Tibial nerve (tissue), 3 donors: ENCODE measurements around the genes NOL9, ERRFI1 and SLC45A1.

- PRO-cap, result no peak
- RAMPAGE, long total RNA, 3 experiments, result no peak in any of the 3 experiments
These were observed 30.3 kb downstream of the NOL9 start for GRCh38 chr1:6523679-6524798.

DNA sequence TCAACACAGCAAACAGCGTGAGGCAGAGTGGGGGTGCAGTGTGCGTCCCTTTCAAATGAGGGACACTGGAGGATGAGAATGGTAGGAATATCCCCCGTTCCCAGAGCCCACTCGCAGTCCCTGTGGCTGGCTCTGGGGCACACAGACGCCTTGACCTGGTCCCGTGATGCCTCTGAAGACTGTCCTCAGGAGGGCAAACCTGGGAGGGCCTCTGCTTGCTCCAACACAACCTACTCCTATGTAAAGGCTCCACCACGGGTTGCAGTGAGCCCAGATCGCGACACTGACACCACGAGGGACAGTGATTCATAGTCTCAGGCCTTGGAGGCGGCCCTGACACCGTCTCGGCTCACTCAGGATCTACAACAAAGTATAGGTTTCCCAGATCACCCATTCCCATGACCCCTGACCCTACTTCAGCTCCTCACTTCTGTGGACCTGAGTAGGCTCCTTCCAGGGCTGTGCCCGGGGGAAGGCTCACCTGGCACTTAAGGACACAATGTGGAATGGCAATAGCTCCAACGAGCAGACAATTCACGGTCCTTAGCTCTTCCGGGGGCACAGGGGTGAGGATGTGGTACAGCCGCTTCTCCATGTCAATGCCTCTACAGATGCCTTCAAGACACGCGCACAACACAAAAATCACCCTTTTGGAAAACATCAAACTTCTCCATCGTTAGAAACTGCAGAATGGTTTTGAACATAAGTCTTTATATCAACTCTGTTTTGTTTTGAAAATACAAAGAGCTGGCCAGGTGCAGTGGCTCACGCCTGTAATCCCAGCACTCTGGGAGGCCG lies 27.9 kb downstream of the NOL9 start:
- PRO-cap, result no peak
- RAMPAGE, long total RNA, 3 experiments, result no peak in any of the 3 experiments

DNA sequence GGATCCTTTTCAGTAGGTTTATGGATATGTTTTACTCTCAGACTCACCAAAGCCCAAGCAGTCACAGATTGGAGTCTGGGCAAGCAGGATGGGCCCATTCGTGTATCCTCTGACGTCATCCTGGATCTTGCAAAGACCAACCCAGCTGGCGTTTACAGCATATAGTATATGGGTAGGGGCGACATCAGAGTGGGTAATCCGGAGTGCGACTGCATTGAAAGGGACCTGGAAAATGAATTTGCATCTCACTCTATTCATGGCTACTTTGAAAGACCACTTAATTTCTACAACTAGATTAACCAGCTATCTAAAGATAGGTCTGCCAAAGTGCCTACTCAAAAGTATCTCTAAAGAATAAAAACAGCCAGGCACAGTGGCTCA lies 25.4 kb downstream of the NOL9 start:
- PRO-cap, result no peak
- RAMPAGE, long total RNA, 3 experiments, result no peak in any of the 3 experiments

DNA sequence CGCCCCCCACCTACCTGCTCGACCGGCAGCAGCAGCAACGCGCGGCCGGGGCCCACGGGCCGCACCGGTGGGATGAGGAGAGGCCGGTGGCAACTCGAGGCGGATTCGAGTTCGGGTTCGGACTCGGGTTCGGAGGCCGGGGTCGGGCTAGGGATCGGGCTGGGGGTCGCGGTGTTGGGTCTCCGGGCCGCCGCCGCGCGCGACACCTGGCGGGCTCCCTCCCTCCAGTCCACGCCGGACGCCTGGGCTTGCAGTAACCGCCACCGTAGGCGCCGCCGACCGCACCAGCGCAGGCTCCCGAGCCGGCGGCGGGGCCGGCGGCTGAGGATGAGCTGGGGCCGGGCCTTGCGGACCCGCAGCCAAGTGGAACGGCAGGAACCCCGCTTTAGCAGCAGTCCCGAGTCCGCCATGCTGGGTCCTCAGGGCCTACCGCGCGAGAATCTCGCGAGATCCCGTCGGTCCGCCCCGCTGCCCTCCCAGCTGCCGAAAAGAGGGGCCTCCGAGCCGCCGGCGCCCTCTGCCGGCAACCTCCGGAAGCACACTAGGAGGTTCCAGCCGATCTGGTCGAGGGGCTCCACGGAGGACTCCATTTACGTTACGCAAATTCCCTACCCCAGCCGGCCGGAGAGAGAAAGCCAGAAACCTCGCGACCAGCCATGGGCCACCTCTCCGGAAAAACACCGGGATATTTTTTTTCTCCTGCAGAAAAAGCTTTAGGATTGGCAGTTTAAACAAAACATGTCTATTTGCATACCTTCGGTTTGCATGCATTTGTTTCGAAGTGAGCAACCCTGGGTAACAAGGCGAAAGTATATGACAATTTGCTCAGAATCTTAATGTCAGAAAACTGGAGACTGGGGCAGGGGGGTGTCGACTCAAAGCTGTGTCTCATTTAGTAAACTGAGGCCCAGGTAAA lies at the start of gene NOL9:
NOL9 (minus strand) TSS at position 421 of the 916 bp plus-strand sequence.
- PRO-cap, result bidirectional peak, plus-strand start at position 544 of the sequence, minus-strand start at position 421 of the sequence
- RAMPAGE, long total RNA, 3 experiments, result no peak in any of the 3 experiments

DNA sequence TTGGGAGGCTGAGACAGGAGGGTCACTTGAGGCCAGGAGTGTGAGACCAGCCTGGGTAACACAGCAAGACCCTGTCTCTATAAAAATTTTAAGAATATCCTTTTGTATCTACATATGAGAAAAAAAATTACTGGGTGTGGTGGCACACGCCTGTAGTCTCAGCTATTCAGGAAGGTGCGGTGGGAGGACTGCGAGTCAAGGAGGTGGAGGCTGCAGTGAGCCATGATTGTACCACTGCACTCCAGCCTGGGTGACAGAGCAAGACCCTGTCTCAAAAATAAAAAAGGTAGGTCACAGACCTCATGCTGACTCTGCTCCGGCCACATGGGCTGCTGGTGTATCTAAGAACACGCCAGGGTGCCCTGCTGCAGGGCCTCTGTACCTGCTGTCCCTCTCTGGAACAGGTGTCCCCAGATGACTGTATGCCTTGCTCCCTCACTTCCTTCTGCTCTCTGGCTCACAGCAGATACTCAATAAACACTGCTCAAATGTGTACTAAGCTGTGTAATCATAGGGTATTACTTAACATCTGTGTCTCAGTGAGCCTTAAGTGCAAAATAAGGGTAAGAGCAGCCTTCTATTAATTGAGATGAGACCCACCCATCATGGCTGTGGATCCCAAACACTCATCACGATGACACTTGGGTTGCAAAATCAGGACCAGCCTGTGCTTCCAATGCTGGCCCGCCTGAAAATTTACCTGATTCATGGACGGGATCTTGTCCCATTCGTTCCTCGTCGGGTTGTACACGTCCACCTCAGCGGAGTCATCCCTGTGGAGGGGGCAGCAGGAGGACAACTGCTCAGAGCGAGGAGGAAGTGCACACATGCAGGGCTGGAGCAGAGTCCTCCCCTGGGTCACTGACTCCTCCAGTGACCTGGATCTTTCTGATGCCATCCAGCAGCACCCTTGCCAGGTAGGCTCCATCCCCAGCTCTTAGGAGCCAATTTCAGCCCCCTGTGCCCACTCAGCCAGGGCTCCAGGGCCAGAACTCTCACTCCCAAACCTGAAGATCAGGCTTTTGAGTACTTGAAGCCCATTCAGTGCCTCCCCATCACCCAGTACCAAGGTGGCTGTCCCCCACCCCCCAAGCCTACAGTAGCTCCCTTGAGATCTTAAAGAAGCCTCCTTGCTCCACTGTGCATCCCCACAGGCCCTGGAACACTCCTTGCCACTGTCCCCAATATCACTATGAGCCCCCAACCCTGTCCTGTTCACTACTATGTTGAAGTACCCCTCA lies 7.5 kb downstream of the KLHL21 start:
- PRO-cap, result no peak
- RAMPAGE, long total RNA, 3 experiments, result no peak in any of the 3 experiments

DNA sequence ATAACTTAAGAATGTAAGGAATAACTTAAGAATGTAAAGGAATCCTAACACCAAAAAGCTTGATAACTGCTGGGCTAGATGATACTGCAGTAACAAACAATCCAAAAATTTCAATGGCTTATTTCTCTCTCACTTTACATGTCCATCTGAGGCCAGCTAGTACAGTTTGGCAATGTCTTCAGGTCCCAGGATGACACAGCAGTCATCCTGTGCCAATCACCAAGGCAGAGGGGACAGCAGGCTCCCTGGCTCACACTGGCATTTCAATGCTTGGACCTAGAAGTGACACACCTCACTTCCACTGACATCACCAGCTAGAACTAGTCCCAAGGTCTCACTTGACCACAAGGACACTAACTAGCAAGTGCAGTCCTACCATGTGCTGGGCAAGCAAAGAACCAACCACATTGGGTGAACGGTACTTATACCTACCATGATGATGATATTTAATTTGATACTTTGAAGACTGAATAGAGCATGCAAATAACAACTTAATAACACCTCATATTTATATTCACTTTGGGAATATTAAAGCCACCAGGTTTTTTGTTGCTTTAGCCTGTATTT lies 15.2 kb downstream of the DNAJC11 start:
- PRO-cap, result no peak
- RAMPAGE, long total RNA, 3 experiments, result no peak in any of the 3 experiments

GRCh38 chr1:6785959-6786741 lies 896 bp downstream of the CAMTA1 start:
- PRO-cap, result no peak
- RAMPAGE, long total RNA, 3 experiments, result no peak in any of the 3 experiments

GRCh38 chr1:6840149-6840889 lies 55.1 kb downstream of the CAMTA1 start:
- PRO-cap, result no peak
- RAMPAGE, long total RNA, 3 experiments, result no peak in any of the 3 experiments

- PRO-cap, result no peak
- RAMPAGE, long total RNA, 3 experiments, result start-site peak on the plus strand in 2 of 3 experiments, at chr1:6840991-6841717 at its widest, 10 to 16 reads per replicate
These were observed 56.0 kb downstream of the CAMTA1 start for GRCh38 chr1:6841077-6841891.

DNA sequence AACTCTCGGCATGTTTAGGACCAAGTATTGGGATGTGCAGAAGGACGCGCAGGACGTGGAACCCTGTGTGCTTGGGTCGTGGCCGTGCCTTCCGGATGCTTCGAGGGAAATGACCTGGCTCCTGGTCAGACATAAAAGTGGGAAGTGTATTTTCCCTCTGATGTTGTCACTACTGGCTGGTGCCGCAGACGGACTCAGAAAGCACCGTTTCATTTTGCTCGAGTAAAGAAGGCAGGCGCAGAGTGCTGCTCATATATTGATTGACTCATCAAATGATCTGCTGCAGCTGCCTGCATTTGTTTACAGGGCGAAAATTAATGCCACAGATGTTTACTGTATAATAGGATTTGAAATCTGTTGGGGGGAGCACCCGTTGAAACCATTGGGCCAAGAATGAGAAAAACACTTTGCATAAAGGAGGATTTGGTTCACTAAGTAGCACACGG lies 365.5 kb downstream of the CAMTA1 start:
- PRO-cap, result no peak
- RAMPAGE, long total RNA, 3 experiments, result no peak in any of the 3 experiments

GRCh38 chr1:7549157-7549748 lies 221.8 kb upstream of the VAMP3 start:
- PRO-cap, result no peak
- RAMPAGE, long total RNA, 3 experiments, result no peak in any of the 3 experiments

DNA sequence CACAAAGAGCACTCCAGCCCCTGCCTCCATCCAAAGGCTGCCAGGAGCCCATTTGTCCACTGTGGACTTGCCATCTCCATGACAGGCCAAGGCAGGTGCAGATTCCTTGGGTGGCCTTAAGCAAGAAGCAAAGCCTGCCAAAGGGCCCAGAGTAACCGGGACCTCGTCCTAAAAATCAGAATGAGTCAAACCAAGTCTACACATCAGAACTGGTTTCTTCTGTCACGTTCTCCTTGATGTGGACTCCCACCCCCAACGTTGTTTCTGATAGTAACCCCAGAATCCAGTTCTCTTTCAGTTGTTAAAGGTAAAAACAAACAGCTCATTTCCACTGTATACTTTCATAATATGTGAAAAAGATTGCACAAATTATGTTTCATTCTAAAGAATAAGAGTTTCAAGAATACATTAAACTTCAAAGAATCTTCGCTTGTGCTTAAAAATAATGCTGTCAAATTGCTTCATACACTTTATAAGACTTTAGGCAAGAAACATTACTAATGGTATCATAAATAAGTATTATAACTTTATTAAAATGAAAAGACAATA lies 14.8 kb downstream of the ERRFI1 start:
- PRO-cap, result no peak
- RAMPAGE, long total RNA, 3 experiments, result no peak in any of the 3 experiments

DNA sequence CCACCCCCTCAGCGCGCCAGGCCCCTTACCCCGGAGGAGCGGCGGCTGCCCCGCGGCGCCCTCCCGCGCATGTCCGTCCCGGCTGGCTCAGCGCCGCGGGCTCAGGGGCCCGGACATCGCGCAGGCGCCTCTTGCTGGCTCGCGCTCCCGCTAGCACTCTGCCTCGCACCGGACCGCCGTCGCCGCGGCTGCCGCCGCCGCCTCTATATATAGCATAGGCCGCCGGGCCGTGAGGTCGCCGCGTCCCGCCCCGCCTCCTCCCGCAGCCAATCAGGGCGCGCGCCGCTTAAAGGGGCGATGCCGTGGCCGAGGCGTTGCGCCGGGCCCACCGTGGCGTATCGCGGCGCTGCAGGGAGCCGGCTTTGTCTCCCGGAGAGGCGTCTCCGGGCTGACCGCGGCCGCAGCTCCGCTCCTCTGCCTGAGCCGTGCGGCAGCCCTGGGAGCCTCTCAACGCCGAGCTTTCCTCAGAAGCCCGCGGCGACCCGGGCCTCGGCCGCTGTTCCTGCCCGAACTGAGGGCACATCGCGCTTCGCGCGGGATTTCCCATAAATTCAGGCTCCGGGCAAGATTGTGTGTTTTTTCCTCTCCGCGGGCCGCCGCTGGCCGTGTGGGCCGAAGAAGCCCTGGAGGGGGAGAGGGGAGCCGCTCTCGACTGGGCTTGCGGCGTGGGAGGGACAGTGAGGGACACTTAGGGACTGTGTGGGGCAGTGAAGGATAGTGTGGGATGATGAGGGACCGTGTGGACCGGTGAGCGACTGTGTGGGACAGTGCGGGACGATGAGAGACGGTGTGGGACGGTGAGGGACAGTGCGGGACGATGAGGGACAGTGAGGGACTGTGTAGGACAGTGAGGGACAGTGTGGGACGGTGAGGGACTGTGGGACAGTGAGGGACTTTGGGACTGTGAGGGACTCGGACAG lies at the start of gene ERRFI1:
ERRFI1 (minus strand) TSS at position 181 of the 920 bp plus-strand sequence.
- PRO-cap, result bidirectional peak, plus-strand start at position 365 of the sequence, minus-strand start at position 181 of the sequence
- RAMPAGE, long total RNA, 3 experiments, result start-site peak on the plus strand in 1 of 3 experiments, centred at position 353 of the sequence, 10 reads per replicate; start-site peak on the minus strand in 2 of 3 experiments, centred at positions 82 to 181 of the sequence, 9 to 51 reads per replicate

DNA sequence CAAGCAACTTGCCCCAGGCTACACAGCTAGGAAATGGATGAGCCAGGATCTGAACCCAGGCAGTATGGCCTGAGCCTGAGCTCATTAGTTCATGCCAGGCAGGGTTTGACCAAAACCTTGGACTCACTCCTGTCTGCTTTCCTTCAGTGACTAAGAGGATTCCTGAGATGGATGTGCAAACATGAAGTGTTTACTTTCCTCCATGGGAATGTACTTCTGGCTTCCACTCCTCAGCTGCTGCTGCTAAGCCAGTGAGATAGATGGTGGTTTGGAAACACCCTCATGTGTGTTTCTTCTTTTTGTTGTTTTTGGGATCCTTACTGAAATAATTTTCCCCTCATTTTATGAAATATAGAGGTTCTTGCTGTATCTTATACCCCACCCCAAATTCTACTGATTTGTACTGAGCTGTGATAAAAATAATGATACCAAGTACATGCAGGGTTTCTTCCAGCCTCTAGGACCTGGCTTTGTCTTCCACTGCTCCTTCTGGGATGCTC lies 35.2 kb upstream of the ERRFI1 start:
- PRO-cap, result no peak
- RAMPAGE, long total RNA, 3 experiments, result no peak in any of the 3 experiments

GRCh38 chr1:8137748-8138364 lies 111.7 kb upstream of the ERRFI1 start:
- PRO-cap, result no peak
- RAMPAGE, long total RNA, 3 experiments, result no peak in any of the 3 experiments

- PRO-cap, result no peak
- RAMPAGE, long total RNA, 3 experiments, result no peak in any of the 3 experiments
These were observed 136.1 kb upstream of the ERRFI1 start for GRCh38 chr1:8162036-8162817.

DNA sequence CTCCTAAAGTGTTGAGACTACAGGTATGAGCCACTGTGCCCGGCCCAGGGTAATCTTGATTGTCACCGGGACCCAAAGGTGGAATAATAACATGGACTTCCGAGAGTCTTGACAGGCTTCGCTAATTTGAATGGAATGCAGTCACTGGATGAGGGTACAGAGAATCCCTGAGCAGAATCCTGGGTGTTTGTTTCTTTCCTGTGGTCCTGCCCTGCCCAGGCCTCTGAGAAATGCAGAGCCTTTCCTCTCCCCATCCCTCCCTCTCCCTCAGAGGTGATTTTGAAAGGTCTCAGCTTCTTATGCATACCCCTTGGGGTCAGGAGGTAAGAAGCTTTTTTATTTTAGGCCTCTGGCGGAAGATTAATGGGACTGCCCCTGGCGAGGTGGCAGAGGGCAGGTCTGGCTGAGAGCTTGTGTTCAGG lies 116.7 kb upstream of the SLC45A1 start:
- PRO-cap, result no peak
- RAMPAGE, long total RNA, 3 experiments, result no peak in any of the 3 experiments

- PRO-cap, result no peak
- RAMPAGE, long total RNA, 3 experiments, result no peak in any of the 3 experiments
These were observed 35.7 kb upstream of the SLC45A1 start for GRCh38 chr1:8282180-8282743.

GRCh38 chr1:8293323-8293568 lies 24.7 kb upstream of the SLC45A1 start:
- PRO-cap, result no peak
- RAMPAGE, long total RNA, 3 experiments, result no peak in any of the 3 experiments

- PRO-cap, result bidirectional peak, plus-strand start at chr1:8318146, minus-strand start at chr1:8318017
- RAMPAGE, long total RNA, 3 experiments, result start-site peak on the plus strand in 3 of 3 experiments, at chr1:8318094-8318147 at its widest, 32 to 103 reads per replicate
These were observed at the start of gene SLC45A1 for GRCh38 chr1:8317668-8318234. TSS of gene SLC45A1 (plus strand) at chr1:8318114.